SEM (cell line): ENCODE measurements around a stretch of chr15.

DNA sequence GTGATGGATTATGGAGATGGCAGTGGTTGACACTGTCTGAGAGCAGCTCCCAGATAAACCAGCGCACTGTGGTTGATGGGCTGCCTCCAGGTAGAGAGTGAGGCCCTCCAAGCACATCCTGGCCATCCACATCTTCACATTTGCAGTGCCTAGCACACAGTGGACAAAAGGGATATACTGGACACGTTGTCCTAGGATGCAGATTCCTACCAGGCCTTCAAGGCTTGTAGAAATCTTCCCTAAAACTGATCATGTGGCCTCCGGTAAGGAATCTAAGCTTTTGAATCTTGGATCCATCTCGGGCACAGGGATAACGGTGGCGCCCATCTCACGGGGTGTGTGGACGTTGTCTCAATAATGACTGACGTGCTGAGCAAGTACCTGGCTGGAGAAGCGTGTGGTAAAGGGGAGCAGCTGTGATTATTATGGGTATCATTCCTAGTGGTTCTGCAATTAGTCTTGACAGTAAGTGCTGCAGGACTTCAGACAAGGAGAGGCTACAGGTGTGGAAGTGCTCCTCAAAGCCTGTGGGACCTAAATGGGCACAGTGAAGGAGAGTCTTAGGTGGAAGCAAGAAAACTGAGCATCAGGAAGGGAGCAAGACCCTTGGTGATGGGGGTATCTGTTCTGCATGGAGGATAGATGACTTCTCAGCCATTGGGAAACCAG is 50.9 kb downstream of the SMAD3 start:
- PRO-cap: no peak

- PRO-cap: no peak
Observed at GRCh38 chr15:67140466-67141106, 75.2 kb downstream of the SMAD3 start.

DNA sequence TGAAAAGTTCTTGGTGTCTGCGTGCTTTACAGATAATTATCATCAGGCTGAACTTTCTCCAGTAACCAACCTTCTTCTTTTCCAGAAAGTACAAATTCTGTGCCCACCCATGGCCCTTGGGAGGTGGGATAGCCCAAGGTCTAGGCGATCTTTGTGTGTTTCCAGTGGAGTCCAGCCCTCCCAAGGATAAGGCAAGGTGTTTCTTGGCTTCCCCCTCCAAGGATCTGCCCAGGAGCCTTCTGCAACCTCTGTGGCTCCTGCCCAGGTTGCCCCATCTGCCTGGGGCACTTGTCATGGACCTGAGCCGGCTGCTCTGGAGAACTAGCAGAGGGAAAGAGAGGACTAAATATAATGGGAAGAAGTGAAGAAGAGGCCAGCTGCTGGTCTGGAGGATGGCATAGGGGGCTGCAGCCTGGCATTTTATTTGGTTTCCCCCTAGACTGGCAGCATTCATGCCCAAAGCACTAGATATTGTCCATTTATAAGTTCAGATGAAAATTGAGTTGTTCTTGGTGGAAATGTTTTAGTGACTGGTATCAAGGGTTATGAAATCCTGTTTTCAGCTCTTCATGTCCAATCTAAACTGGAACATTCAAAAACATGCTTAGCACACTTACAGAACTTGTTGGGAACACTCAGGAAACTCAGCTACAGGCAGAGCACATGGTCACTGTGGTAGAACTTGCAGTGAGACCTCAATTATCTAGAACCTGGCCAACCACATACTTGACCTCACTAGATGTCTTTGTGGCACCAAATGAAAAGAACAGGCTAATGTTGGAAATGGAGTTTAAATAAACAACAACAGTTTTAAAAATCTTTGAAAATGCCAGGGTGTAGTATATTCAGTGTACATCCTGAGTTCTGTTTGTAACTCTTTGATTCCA is 88.7 kb downstream of the SMAD3 start:
- PRO-cap: no peak

DNA sequence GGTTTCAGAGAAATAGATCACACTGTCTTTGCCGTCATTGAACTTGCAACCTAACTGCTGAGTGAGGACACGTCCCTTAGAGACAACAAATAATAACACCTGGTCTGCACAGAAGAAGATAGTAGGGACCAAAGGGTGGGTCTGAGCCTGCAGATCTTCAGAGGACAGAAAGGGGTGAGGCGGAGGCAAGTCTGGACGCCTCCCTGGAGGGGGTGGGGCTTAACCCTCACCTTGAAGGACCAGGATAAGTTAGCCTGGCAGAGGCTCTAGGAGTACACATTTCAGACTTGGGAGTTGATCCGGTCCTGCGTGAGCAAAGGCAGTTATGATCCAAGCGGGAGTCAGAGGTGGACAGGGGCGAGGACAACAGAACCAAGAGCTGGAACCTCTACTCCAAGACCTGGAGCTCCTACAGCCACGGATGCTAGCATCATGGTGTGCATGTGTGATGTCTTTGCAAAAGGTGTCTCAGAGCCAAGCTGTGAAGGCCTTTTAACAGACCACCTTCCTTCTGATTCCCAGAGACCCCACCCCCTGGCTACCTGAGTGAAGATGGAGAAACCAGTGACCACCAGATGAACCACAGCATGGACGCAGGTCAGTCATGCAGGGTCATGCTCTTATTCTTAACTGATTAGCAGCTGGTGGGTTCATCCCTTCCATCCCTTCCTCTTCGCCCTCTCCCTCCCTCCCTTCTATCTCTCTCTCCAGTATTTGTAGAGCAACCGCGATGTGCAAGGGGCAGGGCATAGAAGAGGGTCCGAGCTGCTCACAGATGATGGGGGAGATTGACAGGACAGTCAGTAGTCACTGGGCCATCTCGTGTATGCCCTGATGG is 88.0 kb downstream of the AAGAB start:
- PRO-cap: no peak

- PRO-cap: no peak
Observed at GRCh38 chr15:67201510-67202875, 52.5 kb downstream of the AAGAB start.

DNA sequence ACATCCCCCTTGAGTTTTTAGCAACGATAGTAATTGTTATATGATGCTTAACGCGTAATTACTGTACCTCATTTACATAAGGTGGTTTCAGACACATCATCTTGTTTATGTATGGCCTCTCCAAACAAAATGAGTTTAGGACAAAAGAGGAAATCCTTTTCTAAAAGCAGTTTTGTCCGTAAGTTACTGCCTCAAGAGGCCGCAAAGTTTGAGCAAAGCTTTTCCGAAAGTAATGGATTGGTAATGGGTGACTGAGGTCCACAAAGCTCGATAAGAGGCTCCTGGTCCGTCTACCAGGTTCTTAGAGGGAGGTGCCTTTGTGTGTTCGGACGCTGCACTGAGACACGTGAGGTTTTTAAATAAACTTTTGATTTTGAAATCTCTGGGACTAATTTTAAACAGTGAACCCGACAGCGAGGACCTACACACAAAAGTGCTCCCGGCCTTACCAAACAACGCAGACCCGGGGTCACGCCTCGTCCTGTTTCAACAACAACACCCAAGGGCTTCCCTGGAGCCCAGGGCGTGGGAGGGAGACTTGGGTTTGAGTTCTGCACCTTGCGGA is 519 bp upstream of the C15orf61 start:
- PRO-cap: unidirectional peak, plus-strand start at position 391 of the sequence

DNA sequence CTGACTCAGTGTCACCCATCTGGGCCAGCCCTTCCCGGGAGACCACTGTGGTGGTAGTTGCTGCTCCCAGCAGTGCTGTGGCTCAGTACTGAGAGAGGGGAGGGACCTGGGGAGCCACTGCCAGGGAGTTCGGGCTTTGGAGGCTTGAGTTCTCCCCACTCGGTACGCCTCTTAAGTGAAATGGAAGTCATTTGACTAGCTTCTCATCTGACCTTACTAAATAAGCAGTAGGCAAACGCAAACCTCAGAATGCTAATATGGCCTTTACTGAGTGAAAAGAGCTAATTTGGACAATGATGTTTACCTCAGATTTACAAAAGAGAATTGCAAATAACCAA is 16.1 kb downstream of the SKOR1 start:
- PRO-cap: no peak

- PRO-cap: unidirectional peak, plus-strand start at chr15:67946125
Observed at GRCh38 chr15:67945867-67946913, 107.9 kb upstream of the PIAS1 start.

- PRO-cap: no peak
Observed at GRCh38 chr15:67961308-67961753, 92.8 kb upstream of the PIAS1 start.

- PRO-cap: no peak
Observed at GRCh38 chr15:68106509-68107055, 52.5 kb downstream of the PIAS1 start.

- PRO-cap: no peak
Observed at GRCh38 chr15:68110462-68110754, 56.3 kb downstream of the PIAS1 start.

DNA sequence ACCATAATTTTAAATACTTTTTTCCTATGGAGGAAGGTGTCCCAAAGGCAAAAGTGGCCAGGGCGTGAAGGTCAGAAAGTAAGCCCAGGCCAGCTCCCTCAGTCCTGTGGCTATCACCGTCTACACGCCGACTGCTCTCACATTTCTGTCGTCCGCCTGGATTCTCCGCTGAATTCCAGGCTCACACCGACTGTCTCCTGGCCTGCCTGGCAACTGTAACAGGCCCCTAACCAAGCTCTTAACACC is 26.8 kb downstream of the FEM1B start:
- PRO-cap: no peak

DNA sequence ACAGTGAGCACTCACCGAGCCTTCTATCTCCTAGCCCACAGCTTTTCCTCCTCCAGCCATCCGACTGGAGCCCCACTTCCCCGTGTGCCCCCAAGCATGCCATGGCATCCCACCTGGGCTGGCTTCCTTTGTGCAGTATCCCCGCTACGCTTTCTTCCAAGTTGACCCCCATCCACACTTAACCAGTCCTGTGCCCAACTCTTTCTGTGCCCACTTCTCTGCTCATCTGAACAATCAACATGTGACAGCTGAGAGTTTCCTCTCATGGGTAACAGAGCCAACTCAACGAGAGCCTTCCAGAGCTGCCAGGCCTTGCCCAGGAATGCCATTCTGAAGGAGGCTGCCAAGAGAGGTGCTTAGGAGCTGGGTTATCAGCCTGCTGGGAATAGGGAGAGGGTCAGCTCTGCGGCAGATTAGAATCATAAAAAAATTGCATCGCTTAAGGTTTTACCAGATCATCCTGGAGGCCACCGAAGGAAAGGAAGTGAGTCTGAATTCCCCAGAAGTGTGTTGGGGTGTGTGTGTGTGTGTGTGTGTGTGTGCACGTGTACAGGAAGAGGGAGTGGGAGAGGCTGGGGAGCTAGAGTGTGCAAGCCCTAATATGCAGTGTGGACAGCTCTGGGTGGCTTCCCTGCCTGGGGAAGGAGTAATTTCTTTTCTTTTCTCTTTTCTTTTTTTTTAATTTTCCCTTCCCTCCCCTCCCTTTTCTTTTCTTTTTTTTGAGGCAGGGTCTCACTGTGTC is 66.8 kb downstream of the ITGA11 start:
- PRO-cap: bidirectional peak, plus-strand start at position 599 of the sequence, minus-strand start at position 492 of the sequence

- PRO-cap: no peak
Observed at GRCh38 chr15:68479315-68479817, 47.4 kb upstream of the ITGA11 start.

GRCh38 chr15:68729605-68730388 is 90.9 kb downstream of the ANP32A start:
- PRO-cap: no peak

GRCh38 chr15:68776311-68777371 is 44.1 kb downstream of the ANP32A start:
- PRO-cap: no peak

DNA sequence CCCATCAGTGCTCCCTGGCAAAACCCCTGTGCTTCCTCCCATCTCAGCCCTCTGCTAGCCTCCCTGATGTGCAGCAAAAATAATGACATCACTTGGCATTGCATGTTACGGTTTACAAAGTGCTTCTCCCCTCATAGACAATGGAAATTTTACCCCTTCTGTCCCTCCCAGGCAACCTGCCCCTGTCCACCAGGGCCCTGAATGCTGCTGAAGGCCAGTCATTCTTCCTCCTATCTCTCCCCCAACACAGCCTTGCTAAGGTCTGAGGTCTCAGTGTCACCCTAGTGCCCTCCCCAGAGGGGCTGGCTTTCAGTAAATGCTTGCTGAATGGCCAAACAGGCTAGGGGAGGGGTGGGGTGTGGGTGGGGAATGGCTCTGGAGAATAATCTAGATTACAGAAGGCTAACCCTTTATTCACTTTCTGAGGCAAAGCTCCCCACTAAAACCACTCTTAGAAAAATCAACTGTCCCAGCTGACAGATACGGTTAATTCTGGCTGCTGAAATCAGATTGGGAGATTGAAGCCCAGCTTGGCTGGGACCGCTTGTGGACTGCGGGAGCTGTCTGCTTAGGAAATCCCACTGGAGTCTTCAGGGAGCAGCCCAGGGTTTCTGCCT is 23.0 kb downstream of the ANP32A start:
- PRO-cap: no peak

DNA sequence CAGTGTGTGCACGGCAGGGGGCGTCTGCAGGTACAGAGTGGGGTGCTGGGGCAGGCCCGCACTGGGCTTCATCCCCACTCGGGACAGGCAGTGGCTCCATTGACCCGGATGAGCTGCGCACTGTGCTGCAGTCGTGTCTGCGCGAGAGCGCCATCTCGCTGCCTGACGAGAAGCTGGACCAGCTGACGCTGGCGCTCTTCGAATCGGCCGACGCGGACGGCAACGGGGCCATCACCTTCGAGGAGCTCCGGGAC is 16.9 kb downstream of the NOX5 start:
- PRO-cap: no peak

GRCh38 chr15:69045682-69046309 is 31.3 kb downstream of the NOX5 start:
- PRO-cap: no peak

GRCh38 chr15:69117222-69117912 is 43.1 kb upstream of the GLCE start:
- PRO-cap: no peak